ENCODE measurements around a stretch of chr20.

DNA sequence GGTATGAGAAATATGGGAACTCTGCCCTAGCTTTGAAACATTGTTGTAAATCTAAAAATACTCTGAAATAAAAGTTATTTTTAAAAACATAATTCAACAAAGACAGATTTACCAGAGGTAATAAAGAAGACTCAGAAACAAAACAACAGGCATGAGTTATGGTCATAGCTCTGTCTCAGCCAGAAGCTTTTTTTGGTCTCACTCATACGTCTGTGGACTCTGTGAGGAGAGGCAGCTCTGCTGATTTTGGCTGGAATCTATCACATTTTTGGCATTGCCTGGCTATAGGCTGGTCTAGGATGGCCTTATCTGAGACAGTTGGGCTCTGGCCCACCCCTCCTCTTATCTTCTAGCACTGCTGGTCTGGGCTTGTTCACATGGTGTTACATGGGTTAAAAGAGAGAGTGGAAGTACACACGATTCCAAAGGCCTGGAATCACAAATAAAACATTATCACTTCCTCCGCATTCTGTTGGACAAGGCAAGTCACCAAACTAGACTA, 514.0 kb upstream of the BTBD3 start:
- RRBS, result no CpG with 5 or more reads among the region's 3 CpGs

DNA sequence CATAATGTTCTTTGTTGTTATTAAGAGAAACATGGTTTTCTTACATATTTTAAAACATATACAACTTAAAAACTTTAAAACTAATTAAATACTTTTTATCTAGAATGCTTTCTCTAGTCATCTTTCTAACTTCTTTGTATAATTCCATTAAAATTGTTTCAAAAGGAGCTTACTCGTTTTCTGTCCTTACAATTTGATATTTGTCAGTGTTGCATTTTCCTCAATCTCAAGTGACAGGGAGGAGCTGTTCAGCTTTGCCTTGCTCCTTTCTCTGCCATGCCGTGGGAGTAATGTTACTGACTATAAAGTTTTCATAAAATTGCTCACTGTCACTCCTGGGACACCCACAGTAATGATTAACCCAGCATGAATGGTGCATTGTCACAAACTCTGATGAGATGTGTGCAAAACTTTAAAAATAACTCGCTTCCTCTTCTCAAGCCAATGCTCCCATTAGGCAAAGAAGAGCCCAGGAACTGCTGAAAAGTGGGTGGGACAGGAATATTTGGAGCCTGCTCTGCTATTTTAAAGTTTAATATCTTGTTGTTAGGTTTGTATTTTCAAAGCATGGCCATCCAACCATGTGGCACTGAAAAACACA, 259.9 kb downstream of the BTBD3 start:
- RRBS, result no CpG with 5 or more reads among the region's 3 CpGs

DNA sequence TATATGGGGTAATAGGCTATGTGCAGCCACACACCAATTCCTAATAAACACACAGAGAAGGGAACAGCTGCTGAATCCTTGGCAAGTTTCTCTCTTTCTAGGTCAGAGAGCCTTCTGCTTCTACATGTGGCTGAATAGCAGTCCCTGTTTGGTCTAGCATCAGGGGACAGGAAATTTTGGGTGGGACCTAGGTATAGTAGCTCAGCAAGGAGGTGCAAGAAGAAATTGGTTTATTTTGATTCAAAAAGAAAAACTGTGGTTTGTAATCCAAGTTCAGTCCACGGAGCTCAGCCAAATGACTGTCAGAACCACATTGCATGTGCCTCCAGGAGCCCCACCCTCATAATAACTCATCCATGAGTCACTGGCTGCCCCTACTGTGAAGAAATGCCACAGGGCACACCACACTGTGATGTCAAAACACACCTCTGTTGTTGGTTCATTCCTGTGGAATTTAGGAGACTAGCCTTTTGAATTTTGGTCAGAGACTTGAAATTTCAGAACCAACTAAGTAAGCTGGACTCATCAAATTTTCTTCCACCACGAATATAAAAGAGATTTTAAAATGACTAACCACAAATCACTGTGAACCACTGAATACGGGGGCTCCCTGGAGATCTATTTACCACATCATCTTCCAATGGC, 21.2 kb downstream of the SPTLC3 start:
- RRBS, result no CpG with 5 or more reads among the region's 3 CpGs

DNA sequence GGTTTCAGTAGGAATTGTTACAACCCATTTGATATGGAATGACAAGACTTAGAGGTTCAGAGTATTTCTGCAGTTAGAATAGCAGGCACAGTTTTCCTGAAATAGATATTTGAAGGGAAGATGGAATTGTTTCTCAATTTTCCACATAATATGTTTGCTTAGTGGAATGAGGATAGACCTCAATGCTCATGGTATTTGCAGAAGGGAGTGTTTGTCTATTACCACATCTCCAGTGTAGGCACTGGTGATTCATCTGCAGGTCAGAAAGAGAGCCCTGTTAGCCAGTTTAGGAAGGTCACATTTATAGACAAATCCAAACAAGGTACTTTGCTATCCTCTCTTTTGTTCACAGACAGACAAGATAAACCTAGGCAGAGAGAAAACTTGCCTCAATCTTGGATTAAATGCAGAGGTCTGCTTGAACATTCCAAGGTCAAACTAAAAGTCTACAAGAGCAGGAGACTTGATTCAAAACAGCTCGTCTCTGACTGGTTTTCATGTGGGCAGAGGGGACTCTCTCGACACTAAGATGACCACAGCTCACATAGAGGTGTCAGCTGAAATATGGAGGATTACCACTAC, 22.8 kb downstream of the ISM1 start:
- RRBS, result no CpG with 5 or more reads among the region's 2 CpGs

- RRBS, result no CpG with 5 or more reads among the region's 2 CpGs
Measured at GRCh38 chr20:13290724-13291102, 69.6 kb downstream of the ISM1 start.

DNA sequence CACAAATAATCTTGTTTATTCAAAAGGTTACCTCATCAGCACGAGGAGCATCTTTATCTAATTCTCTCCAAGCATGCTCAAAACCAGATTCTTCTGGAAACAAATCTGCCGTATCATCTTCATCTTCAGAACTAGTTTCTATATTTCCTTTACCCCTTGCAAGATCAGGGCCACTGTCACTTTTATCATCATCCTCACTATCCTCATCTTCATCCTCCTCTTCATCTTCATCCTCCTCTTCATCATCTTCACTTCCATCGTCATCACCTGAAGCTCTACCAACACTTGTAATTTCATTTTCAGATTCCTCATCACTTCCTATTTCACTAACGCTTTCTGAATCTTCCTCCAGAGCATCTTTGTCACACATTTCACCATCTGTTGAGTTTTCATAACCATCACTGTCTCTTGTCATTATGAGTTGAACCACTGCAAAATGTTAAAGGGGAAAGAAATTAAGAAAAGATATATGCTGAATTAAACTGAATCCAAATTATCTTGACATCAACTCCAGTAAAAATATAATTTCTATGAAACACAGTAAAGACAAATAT, 8.8 kb downstream of the ESF1 start:
- RRBS, result no CpG with 5 or more reads among the region's 4 CpGs

DNA sequence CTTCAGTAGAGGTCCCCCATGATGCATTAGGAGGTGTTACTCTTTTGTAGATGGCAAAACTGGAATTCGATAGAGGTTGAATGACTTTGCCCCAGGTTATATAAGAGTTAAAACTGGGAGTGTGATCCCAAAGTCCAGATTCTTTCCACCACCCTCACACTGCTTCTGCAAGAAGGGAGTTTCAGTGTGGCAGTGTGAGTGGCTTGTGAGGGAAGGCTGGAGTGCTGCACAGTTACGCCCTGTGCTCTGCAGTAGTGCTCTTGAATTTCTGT, 29.8 kb downstream of the NDUFAF5 start:
- RRBS, result no CpG with 5 or more reads among the region's 2 CpGs

GRCh38 chr20:13851508-13851867, 66.7 kb downstream of the NDUFAF5 start:
- RRBS, result no CpG with 5 or more reads among the region's 2 CpGs

GRCh38 chr20:14219985-14220841, 117.2 kb downstream of the FLRT3 start:
- RRBS, result no CpG with 5 or more reads among the region's 5 CpGs

GRCh38 chr20:14271631-14272108, 65.7 kb downstream of the FLRT3 start:
- RRBS, result no CpG with 5 or more reads among the region's 6 CpGs

DNA sequence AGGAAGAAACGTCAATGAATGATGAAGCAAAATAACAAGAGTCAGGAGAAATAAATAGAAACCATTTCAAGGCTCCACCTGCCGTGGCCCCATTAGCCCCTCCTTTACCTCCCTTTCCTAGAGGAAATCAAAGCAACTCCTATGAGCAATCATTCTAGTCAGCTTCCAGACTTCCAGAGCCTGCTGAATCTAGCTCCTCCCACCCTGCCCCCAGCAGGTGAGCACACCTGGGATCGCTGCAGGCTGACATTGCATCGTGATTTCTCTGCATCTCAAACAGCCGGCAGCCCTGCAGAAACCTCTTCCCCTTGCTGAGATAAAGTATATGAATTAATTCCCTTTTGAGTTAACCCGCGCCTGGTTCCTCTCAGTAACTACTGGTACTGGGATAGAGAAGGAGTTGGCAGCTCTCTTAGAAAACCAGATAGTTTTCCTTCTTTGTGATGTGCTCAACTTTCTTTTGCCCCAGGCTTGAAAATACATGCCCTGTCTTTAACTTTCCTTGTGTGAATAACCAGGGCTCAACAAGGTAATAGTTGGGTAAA, 582.4 kb upstream of the FLRT3 start:
- RRBS, result no CpG with 5 or more reads among the region's 7 CpGs

DNA sequence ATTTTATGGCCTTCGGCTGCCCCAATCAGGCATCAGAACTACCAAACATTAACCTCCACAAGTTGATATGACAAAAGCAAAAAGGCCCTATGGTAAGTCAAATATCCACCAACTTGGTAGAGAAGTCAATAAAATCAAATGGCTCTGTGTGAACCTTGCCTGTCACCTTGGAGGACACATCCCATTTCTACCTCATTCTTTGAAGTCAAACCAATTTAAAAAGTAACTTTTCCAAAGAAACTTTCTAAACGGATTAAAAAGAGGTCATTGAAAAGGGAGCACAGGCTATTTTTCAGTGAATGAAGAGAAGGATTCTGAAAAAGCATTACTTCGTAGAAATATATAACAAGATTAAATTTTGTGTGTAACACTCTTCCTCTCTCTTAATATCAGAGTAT, 983 bp downstream of the KIF16B start:
- RRBS, result no CpG with 5 or more reads among the region's 3 CpGs

GRCh38 chr20:17225747-17226422, 955 bp upstream of the PCSK2 start:
- RRBS, result 1% methylated on average over 18 of the region's 38 CpGs

GRCh38 chr20:17556823-17557256, 13.0 kb upstream of the DSTN start:
- RRBS, result no CpG with 5 or more reads among the region's 5 CpGs

- RRBS, result no CpG with 5 or more reads among the region's 5 CpGs
Measured at GRCh38 chr20:17661144-17661700, 20.8 kb downstream of the RRBP1 start.

DNA sequence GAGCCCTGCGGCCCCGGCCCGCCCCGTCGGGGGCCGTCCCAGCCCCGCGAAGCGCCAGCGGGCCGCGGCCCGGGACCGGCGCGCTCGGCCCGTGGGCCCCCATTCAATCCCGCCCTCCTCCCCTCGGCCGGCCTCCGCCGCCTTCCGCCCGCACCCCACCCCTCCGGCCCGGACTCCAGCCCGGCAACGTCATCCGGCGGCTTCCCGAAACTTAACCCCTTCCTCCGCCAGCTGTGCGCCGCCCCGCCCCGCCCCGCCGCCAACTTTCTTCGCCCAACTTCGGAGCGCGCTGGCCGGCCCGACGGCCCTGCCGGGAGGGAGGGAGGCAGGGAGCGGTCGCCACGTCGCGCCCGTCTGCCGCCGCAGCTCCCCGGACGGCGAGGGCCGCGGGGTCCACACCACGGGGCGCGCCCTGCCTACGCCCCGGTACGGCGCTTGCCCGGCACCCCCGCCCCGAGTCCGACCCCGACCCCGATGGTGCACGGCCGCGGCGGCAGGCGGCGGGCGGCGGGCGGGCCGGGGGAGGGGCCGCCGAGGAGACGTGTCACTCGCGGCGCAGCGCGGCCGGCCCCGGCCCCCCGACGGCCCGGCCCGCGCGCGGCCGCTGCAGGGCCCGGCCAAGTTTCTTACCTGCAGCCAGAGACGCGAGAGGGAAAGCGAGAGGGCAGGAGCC, 508 bp downstream of the RRBP1 start:
- RRBS, result 3% methylated on average over 74 of the region's 105 CpGs

- RRBS, result no CpG with 5 or more reads among the region's 12 CpGs
Measured at GRCh38 chr20:17873858-17874781, 94.5 kb downstream of the SNX5 start.

DNA sequence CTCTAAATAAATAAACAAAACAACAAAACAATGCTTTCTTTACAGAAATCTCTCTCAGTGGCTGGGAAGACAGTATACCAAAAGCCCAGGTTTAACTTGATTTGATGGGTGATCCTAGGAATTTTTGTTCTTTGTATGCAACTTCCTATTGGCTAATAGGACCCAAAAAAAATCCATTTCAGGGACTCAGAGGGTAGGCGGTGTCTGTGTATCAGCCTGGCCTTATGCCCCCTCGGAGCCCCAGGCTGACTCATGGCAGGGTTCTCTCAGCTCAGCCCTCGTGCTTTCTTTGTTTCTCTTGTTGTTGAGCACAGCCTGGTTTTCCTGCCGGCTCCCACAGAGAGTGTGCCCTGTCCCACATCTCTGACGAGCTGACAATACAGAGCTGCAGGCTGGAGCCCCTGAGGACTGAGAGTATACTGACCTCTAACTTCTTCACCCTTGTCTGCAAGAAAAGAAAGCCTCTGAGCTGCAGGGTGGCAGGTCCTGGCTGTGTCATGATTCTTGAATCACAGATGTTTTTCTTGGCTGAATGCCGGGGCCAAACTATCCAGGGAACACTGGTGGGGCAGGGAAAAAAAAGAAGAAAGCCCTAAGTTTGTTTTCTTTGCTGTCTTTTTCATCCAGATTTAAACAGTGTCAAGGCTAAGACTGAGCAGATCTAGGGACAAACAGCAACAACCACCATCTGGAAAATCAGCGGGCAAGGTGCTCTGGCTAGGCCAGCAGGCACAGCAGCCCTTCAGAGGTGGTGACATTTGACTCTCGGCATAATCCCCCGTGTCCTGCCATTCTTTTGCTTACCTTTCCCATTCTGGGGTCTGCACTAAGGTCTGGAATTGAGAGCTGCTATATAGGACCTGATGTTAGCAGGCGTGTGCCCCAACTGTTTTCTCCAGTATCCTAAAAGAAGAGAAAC, 63.3 kb upstream of the ZNF133 start:
- RRBS, result no CpG with 5 or more reads among the region's 10 CpGs

DNA sequence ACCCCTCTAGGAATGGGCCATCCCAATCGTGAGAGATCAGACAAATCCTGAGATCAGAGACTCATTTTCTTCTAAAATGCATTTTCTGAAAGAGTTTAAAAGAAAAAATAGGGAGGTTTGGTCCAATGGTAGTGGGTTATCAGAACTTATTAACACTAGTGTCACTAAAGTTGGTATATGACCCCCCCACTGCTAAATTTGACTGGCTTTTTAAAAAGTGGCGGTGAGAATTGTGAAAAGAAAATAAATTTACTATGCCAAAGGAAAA, 40.5 kb downstream of the ZNF133 start:
- RRBS, result no CpG with 5 or more reads among the region's 2 CpGs